Skeletal muscle tissue (tissue), 7 donors: Measurements from ENCODE around the gene MAP4K5.

DNA sequence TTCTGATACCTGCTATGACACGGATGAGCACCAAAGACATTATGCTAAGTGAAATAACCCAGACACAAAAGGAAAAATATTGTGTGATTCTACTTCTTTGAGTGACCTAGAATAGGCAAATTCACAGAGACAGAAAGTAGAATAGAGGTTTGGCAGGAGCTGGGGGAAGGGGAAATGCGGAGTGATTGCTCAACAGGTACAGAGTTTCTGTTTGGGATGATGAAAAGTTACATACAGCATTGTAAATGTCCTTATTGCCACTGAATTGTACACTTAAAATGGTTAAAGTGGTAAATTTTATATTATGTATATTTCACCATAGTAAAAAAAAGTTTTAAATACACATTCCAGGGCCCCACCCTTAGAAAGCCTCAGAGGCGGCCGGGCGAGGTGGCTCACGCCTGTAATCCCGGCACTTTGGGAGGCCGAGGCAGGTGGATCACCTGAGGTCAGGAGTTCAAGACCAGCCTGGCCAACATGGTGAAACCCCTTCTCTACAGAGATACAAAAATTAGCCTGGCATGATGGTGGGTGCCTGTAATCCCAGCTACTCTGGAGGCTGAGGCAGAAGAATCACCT lies 72.3 kb downstream of the ARF6 start:
- PRO-cap, 3 experiments = no peak in any of the 3 experiments
- RAMPAGE, long total RNA = no peak
- RRBS, 2 experiments = no CpG with 5 or more reads among the region's 8 CpGs

DNA sequence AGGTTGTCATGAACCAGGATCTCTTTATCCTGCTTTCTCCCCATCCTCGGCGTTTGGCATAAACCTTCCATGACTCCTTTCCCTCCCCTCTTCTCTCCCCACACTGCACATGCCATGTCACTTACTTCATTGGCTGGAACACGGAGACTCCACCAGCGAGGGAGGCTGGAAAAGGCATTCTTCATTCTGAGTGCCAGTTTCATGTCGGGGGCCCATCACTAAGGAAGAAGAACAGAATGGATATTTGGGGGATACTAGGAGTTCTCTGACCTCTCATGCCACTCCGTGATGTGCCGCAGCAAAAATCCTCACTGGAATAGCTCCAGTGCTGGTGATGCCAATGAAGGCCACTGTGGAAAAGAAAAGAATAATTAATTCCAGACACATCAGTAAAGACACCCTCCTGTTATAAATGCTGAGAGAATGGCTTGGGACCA lies 105.5 kb downstream of the VCPKMT start:
- PRO-cap, 3 experiments = no peak in any of the 3 experiments
- RAMPAGE, long total RNA = no peak
- RRBS, 2 experiments = no CpG with 5 or more reads among the region's 7 CpGs

GRCh38 chr14:50044883-50045586 lies 71.3 kb downstream of the VCPKMT start:
- PRO-cap, 3 experiments = peak in 3 of 3 experiments; most common plus-strand start chr14:50045231 (in 2); most common minus-strand start chr14:50045135 (in 1)
- RAMPAGE, long total RNA = no peak
- RRBS, 2 experiments = no CpG with 5 or more reads among the region's 9 CpGs

GRCh38 chr14:50197730-50198284 lies 33.6 kb downstream of the SOS2 start:
- PRO-cap, 3 experiments = no peak in any of the 3 experiments
- RAMPAGE, long total RNA = no peak
- RRBS, 2 experiments = no CpG with 5 or more reads among the region's 6 CpGs

GRCh38 chr14:50478918-50479741 lies 53.2 kb downstream of the MAP4K5 start:
- PRO-cap, 3 experiments = no peak in any of the 3 experiments
- RAMPAGE, long total RNA = no peak
- RRBS, 2 experiments = no CpG with 5 or more reads among the region's 3 CpGs

- PRO-cap, 3 experiments = no peak in any of the 3 experiments
- RAMPAGE, long total RNA = no peak
- RRBS, 2 experiments = no CpG with 5 or more reads among the region's 3 CpGs
Observed at GRCh38 chr14:50515222-50516091, 16.9 kb downstream of the MAP4K5 start.

DNA sequence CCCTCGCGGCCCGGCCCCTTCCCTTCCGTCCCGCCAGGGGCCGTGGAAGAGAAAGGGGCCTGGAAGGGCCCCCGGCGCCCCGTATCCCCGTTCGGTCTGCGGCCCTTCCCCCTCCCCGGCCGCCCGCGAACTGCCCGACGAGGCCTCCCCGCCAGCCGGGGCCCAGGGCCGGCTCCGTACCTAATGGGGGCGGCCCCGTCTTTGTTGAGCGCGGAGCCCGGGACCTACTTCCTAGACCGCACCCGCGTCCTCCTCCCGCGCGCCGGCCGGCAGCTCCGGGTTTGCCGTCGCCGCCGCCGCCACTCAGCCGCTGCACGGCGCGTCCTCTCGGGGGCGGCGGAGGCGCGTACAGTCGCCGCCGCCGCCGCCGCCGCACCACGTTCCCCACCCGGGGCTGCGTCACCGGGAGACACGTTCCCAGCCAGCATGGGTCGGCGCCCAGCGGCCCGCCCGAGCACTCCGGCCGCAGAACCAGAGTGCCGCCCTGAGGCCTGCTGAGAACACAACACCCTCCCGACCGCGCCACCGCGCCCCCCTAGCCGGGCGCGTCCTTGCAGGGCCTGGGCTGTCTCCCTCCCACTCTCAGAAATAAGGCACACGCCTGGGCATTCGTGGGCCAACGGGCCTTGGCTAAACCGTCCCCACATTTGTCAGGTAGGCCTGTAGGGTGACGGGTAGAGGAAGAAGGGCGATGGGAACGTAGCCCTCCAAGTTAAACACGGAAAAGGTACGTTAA lies at the start of gene MAP4K5:
TSS of gene MAP4K5 (minus strand) at position 350 of the 736 bp plus-strand sequence.
- PRO-cap, 3 experiments = peak in 3 of 3 experiments; most common minus-strand start position 127 of the sequence (in 1)
- RAMPAGE, long total RNA = no peak
- RRBS, 2 experiments = 1 to 2% methylated on average over 59 to 62 of the region's 87 CpGs

DNA sequence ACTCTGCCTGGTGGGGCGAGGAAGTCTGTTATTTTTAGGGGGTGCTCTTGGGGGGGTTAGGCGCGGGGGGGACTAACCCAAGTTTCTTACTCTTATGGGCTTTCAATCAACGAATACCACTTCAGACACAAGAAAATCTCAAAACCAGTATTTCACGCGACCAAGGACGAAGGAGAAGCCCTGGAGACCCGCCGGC lies 600 bp downstream of the SAV1 start:
- PRO-cap, 3 experiments = no peak in any of the 3 experiments
- RAMPAGE, long total RNA = no peak
- RRBS, 2 experiments = no CpG with 5 or more reads among the region's 9 CpGs

DNA sequence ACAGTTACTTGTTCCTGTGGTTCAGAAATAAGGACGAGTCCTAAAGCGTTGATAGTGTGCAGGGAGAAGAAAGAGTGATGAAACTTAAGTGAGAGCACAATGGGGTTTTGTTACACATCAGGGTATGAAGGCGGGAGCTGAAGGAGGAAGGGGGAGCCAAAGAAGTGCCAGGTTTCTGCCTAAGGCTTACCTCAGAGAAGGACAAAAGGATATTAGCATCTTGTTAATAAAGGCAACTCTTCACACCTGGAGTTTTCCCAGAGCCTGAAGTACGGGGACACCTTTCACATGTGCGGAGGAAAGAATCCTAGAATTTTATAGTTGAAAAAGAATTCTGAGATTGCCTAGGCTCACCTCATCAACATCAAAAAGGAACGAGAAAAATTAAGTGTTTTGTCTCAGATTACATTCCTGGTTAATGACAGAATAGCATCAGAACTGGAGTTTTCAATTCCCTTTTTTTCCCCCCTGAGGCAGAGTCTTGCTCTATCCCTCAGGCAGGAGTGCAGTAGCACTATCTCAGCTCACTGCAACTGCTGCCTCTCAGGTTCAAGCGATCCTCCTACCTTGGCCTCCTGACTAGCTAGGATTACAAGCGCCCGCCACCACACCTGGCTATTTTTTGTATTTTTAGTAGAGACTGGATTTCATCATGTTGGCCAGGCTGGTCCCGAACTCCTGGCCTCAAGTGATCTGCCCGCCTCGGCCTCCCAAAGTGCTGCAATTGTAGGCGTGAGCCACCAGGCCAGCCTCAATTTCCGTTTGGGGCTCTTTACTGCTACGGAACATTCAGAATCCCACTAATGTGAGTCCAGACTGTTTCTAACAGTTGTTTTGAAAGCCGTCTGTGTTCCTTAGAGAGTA lies 2.3 kb upstream of the SAV1 start:
- PRO-cap, 3 experiments = no peak in any of the 3 experiments
- RAMPAGE, long total RNA = no peak
- RRBS, 2 experiments = no CpG with 5 or more reads among the region's 16 CpGs

DNA sequence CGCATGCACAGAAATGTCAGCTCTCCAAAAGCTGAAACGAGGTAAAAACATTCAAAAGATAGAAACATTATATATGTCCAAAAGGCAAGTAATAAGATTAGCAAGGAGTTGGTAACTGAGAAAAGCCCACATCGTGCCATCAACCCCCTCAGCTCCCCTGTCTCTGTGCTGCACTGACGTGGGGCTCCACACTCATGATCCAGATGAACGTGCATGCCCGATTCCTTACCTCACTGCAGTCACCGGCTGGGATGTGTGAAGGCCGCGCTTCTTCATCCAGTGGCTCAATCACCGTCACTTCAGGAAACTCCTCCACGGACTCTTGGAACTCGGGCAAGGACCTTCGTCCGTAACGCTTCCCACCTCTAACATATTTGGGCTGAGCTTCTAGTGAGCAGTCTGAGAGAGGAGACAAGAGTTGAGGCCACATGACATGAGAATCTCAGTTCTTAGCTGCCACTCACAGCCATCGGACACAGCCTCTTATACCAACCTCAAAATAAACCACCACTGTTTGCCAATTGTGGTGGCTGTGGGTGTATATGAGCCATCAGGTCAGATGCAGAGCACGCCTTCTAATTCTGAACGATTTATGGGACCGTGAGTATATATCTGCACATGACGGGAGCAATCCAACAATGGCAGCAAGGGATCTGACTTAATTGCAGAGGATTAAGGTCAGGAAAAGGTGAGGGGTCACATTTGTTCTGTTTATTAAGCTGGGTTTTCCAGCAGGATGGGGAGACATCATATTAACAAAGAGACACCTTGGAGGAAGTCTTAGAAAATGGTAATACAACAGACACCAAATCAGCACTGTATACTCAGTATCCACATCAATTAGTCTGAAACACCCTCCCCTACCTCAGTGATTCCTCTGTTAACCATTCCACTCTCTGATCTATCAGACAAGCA lies 38.2 kb downstream of the NIN start:
- PRO-cap, 3 experiments = peak in 2 of 3 experiments; most common plus-strand start position 233 of the sequence (in 2); most common minus-strand start position 167 of the sequence (in 1)
- RAMPAGE, long total RNA = no peak
- RRBS, 2 experiments = no CpG with 5 or more reads among the region's 20 CpGs

DNA sequence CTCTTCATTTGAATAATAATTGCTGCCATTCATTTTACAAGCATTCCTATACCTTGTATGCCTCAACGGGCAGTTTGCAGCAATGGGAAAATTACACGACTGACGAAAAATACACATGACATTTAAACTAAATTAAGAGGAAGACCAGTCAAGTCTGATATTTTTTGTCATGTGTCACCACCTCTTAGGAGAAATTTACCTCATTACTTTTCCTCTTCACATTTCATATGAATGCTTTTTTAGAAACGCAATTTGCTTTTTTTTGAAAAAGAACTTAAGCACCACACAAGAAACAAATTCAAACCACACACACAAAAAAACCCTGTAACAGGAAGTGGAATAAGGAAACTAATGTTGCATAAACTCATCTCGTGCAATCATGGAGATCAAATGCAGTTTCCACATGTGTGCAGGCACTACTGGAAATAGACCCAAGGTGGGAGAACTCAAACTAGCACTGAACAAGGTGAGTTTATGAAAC lies 17.6 kb downstream of the NIN start:
- PRO-cap, 3 experiments = no peak in any of the 3 experiments
- RAMPAGE, long total RNA = no peak
- RRBS, 2 experiments = no CpG with 5 or more reads among the region's 5 CpGs

GRCh38 chr14:50935420-50935909 lies 8.8 kb downstream of the PYGL start:
- PRO-cap, 3 experiments = no peak in any of the 3 experiments
- RAMPAGE, long total RNA = no peak
- RRBS, 2 experiments = no CpG with 5 or more reads among the region's 3 CpGs

GRCh38 chr14:51554310-51554975 lies 97.3 kb upstream of the FRMD6 start:
- PRO-cap, 3 experiments = no peak in any of the 3 experiments
- RAMPAGE, long total RNA = no peak
- RRBS, 2 experiments = no CpG with 5 or more reads among the region's 8 CpGs

DNA sequence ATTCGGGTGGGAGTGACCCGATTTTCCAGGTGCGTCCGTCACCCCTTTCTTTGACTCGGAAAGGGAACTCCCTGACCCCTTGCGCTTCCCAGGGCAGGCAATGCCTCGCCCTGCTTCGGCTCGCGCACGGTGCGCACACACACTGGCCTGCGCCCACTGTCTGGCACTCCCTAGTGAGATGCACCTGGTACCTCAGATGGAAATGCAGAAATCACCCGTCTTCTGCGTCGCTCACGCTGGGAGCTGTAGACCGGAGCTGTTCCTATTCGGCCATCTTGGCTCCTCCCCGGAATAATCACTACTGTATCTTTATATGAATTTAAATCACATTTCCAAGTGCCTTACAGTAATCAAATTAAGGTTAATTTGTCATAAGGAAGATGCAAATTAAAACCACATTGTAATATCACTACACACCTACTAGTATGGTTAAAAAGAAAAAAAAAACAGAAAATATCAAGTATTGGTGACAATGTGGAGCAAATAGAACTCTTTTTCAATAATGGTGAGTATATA lies 60.0 kb upstream of the GNG2 start:
- PRO-cap, 3 experiments = no peak in any of the 3 experiments
- RAMPAGE, long total RNA = no peak
- RRBS, 2 experiments = no CpG with 5 or more reads among the region's 20 CpGs

- PRO-cap, 3 experiments = no peak in any of the 3 experiments
- RAMPAGE, long total RNA = no peak
- RRBS, 2 experiments = no CpG with 5 or more reads among the region's 6 CpGs
Observed at GRCh38 chr14:51905587-51906148, 45.3 kb downstream of the GNG2 start.

- PRO-cap, 3 experiments = no peak in any of the 3 experiments
- RAMPAGE, long total RNA = no peak
- RRBS, 2 experiments = no CpG with 5 or more reads among the region's 2 CpGs
Observed at GRCh38 chr14:51920475-51920908, 60.1 kb downstream of the GNG2 start.

GRCh38 chr14:52069325-52070066 lies 637 bp upstream of the NID2 start:
- PRO-cap, 3 experiments = peak in 1 of 3 experiments; most common plus-strand start chr14:52069442 (in 1); most common minus-strand start chr14:52069437 (in 1)
- RAMPAGE, long total RNA = no peak
- RRBS, 2 experiments = 5 to 8% methylated on average over 5 of the region's 53 CpGs

GRCh38 chr14:52080329-52081142 lies 11.7 kb upstream of the NID2 start:
- PRO-cap, 3 experiments = no peak in any of the 3 experiments
- RAMPAGE, long total RNA = no peak
- RRBS, 2 experiments = no CpG with 5 or more reads among the region's 4 CpGs

DNA sequence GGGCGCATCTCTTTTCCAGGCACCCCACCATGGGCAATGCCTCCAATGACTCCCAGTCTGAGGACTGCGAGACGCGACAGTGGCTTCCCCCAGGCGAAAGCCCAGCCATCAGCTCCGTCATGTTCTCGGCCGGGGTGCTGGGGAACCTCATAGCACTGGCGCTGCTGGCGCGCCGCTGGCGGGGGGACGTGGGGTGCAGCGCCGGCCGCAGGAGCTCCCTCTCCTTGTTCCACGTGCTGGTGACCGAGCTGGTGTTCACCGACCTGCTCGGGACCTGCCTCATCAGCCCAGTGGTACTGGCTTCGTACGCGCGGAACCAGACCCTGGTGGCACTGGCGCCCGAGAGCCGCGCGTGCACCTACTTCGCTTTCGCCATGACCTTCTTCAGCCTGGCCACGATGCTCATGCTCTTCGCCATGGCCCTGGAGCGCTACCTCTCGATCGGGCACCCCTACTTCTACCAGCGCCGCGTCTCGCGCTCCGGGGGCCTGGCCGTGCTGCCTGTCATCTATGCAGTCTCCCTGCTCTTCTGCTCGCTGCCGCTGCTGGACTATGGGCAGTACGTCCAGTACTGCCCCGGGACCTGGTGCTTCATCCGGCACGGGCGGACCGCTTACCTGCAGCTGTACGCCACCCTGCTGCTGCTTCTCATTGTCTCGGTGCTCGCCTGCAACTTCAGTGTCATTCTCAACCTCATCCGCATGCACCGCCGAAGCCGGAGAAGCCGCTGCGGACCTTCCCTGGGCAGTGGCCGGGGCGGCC lies 589 bp downstream of the PTGER2 start:
- PRO-cap, 3 experiments = no peak in any of the 3 experiments
- RAMPAGE, long total RNA = no peak
- RRBS, 2 experiments = 7 to 9% methylated on average over 24 to 25 of the region's 63 CpGs

GRCh38 chr14:52457809-52458422 lies 94.4 kb downstream of the TXNDC16 start:
- PRO-cap, 3 experiments = no peak in any of the 3 experiments
- RAMPAGE, long total RNA = no peak
- RRBS, 2 experiments = no CpG with 5 or more reads among the region's 3 CpGs